Tongue (tissue), 2 donors: Measurements from ENCODE around the genes TPMT and CDKAL1.

DNA sequence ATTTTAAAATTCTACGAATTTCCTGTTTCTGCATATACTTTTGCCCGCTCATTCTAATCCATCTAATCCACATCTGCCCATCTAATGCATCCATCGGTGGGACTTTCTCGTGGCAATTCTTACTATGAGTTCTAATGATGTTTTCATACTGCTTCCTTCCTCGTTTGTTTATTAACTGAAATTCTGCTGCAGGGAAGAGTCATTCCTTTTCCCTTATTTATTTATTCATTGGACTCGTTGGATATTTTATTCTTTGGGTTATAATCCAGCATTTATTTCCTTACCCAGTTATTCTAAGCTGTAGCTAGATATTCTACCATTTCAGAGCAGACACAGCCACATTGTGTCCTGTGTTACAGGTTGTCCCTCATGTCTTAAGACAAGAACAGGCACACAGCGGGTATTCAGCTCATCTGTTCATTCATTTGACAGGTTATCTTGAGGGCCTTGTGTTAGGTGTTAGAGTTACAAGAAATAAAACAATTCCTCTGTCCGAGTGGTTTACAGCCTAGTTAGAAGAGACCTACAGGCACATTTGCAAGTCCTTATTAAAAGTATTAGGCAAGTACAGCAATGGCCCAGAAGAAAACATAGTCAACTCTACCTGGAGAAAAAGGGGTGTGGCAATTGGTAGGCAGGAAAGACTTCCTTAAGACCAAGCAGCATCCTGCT is 185.9 kb downstream of the ATXN1 start:
- RAMPAGE, long total RNA = no peak

DNA sequence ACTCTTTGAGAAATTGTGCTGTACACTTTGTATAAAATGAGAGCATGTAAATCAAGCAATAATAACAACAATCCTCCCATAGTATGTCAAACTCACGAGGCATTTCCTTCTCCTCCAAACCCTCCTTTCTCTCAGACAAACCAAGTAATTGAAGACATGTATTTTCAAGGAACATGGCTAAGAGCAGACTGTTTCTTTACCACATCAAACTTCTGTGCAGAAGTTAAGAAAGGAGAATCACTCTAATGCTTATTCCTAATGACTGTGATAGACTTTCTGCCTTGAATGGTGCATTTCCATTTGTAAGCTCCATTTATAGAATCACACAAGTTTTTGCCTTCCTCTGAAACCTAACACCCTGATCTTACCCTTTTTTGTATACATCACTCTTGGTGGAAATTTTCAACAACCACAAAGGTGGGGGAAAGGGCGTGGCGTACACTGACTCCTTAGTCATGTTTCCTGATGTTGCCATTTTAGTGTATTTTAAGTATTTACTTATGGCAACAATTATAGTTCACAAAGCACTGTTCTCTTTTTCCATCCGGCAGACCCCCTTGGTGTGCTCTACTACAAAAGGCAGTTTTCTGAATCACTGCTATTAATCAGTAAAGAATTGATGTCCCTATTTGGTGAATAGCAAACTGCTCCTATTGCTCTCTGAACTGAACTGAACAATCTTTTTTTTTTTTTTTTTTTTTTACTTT is 92.1 kb downstream of the ATXN1 start:
- RAMPAGE, long total RNA = no peak

DNA sequence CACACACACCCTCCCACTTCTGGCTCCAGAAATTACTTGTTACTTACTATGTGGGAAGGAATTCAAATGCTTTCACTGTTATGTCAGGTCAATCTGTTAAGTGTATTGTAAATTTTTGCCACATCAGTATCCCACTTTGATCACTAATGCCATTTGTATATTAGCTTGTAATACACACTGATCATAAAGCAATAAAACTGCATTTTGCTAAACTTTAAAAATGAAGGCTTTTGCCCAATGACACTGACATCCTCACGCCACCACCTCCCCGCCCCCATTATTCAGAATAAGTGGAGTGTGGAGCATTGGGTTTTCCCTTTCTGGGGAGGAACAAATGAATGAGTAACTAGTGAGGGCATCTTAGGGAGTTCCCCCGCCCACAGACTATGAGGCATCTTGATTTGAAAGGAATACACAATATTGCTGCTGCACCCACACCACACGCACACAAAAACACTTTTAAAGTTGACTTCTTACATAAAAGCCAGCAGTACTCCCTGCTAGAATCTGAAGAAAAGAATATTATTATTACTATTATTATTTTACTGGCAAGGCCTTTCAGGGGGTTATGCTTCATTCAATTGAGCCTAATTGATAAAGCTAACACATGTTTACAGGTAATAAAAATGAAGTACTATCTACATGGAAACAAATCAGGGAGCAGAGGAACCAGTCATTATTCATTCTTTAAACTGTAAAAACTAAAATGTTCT is 76.0 kb downstream of the ATXN1 start:
- RAMPAGE, long total RNA = no peak

DNA sequence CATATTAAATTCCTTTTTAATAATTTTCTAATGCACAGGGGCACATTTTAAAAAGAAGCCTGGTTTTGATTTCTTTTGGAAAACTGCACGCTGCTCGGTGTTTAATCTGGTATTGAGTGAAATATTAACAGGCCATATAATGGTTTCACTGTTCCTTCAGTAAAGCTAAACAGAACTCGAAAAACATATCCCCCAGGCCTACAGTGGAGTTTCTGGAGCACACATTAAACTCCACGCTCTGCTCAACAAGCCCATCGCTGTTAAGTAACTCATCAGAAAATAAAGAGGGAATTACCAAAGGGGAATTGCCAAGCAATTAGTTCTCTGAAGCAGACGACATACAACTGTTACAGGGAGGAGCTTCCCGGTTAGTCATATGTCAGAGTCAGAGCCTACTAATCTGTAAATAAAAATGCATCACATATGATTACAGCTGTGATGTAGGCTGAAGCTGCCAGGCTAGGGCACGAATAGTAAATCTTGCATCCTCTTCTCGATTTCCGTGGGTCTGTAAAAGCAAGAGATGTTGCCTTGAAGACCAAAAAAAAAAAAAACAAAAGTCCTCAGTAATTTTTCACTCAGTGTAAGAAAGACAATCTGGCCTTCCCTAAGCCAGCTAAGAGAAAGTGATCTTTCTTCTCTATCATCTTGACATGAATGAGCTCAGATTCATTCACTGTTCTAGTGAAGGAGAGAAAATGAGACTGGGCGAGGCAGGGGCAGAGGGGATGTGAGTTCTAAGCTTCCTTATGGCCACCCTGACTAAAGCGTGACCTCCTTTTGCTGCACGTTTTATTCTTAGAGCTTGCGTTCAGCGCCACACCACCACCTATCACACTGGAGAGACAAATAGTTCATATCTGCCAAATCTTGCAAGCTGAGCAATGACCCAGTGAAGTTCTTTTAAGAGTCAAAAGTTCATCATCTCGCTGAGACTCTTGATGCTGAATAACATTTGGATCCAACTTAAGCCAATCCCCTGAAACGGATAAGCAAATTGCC is 13.8 kb downstream of the ATXN1 start:
- RAMPAGE, long total RNA = no peak

GRCh38 chr6:16758362-16758930 is 2.8 kb downstream of the ATXN1 start:
- RAMPAGE, long total RNA = no peak

DNA sequence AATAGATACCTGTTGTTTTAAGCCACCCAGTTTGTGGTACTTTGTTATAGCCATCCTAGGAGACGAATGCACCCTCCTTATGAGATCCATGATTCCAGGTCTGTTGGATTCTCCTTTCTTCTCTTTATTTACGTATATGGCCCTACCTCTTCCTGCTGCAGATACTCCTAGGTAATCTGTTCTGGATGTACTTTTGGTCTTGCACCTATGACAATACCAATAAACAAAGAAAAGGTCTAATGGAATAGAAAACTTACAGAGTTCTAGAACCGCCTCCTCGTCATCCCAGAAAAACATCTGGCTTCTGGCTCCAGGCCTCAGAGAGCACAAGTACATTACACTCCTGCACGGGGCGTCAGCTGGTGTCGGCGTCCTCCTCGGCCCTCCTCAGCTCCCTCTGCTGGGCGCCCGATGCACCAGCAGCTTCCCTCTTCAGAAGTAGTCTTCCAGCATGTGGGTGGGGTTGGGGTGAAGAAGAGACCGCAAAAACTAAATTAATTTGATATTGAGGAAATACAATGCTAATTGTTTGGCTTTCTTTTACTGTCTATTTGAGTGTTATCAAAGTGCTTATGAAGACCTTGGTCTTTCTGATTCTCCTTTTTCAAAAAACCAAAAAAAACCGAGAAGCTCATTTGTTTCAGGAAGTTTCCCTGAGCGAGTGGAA is 9.6 kb upstream of the ATXN1 start:
- RAMPAGE, long total RNA = no peak

DNA sequence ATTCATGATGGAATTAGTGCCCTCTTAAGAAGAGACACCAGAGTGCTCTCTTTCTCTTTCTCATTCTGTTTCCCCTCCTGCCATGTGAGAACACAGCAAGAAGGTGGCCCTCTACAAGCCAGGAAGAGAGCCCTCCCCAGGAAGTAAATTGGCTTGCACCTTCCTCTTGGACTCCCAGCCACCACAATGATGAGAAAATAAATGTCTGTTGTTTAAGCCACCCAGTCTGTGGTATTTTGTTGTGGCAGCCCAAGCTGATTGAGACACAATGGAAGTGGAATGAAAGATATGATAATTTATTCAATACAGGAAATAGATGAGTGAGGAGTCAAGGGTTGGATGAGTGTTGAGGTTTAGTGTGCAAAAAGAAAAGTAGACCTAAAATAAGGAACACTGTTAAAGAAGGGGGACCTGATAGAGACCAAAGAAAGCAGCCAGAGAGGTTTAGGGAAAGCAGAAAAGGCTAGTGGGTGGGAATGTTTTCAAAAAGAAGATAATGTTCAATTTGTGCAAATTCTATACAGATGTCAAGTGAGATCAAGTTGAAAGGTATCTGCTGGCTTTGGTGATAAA is 26.0 kb upstream of the ATXN1 start:
- RAMPAGE, long total RNA = no peak

DNA sequence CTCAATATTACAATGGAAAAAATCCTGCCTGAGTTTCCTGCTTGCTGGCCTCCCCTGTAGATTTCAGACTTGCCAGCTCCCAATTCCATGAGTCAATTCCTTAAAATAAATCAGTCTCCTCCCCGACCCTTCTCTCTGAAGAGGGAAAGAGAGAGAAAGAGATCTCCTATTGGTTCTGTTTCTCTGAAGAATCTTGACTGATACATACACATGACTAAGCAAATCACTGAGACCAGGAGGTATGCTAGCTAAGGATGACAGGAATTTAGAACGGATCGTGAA is 11.4 kb upstream of the RBM24 start:
- RAMPAGE, long total RNA = no peak

DNA sequence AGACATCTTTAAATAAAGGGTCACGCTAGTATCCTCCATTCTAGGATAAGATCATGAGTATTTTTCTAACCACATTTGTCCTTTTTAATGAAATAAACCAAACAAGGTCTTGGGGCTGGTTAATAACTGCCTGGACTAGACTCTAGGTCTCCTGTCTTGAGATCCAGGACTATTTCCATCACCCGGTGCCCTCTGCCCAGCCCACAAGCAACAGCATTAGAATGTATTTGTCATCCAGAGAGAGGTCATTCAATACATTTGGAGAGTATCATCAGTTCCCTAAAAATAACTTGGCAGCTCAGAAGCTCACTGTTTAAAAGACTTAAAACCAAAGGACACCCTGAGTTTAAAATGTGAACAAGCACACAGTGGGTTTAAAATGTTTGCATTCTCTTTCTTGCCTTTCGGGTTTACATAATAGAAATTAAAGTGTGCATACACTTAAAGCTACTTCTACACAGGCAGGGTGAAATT is 4.4 kb upstream of the RBM24 start:
- RAMPAGE, long total RNA = no peak

- RAMPAGE, long total RNA = no peak
These were observed 18.8 kb upstream of the FAM8A1 start for GRCh38 chr6:17581306-17581785.

- RAMPAGE, long total RNA = no peak
These were observed 28.8 kb downstream of the FAM8A1 start for GRCh38 chr6:17628604-17629636.

DNA sequence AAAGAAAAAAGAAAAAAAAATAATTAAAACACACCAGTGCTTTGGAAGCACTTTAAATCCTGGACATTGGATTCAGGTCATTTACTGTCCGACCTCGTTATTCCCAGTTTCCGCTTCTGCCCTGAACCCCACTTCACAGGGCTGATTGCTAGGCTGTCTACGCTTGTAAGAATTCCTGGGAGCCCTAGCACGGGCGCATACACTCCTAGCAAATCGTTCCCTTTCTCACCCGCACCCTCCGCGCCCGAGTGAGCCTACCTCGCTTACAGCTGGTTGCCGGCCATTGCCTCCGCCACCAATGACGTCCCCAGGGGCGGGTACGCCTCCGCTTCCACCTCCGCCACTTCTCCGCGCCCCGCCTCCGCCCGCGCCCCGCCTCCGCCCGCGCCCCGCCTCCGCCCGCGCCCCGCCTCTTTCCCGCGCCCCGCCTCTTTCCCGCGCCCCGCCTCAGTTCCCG is at the start of gene TPMT:
TSS of gene TPMT (minus strand) at position 303 of the 457 bp plus-strand sequence.
- RAMPAGE, long total RNA = start-site peak on the minus strand centred at position 296 of the sequence, 16 bp wide, 15 and 68 reads in 2 replicates

DNA sequence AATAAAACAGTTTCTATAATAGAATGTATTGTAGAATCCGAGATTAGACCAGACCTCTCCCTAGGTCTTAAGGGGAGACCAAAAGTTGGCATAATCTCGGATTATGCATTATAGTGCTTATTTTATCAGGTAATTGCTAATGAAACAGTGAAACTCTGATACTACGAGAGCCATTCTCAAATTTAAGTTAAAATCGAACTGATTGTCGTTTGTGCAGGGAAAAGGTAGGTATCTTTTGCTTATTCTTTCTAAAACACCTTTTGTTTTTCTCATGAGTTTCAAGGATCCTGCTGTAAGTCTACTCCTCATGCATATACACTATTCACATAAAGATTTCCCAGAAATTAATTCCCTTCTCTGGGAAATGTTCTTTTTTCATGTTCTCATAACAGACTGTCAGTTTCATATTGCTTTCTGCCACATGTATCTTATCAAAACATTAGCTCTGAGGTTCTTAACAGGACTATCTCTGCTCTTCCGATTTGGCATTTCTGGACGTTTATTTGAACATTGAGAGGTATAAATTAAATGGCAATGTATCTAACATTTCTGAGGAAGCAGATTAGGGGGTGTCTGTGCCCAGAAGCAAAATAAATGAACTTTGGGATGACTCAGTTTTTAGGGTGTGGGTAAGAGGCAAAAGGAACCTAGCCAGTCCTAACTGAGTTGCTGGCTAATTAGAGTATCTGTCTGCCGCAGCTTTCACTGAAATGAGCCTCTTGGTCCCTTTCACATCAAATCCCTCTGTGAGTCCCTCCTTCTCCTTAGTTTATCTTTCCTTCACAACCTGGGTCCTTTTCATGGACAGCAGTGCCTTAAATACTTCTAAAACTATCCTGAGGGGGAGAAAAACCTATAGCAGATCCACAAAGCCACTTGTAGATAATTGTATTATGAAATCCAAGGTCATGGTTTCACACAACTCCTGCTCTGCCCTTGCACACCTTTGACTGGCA is 979 bp downstream of the RNF144B start:
- RAMPAGE, long total RNA = no peak

DNA sequence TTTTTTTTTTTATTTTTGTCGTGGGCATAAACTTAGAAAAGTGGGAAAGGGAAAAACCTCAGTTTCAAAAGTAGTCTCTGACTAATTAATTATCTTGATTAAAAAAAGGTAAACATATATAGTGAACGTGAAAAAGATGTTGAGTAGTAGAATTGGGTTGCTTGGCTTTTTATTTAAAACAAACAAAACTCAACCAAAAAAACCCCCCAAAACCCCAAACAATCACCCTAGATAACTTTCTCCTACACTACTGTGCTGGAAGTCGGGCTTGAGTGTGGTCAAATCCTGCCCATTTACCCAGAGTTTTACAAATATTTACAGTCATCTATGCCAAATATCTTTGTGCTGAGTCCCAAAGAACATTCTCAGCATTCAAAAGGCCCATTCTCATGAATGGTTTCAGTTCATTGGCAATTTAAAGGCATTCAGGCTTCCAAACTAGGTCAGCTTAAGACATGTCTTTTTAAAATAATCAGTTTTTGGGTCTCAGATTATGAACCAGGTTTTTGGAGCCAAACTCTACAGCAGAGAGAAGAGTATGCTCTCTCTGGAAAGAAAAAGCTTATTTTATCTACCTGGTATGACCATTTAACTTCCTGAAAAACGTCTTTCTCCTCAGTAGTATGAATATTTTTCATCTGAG is 1.8 kb downstream of the RNF144B start:
- RAMPAGE, long total RNA = no peak

DNA sequence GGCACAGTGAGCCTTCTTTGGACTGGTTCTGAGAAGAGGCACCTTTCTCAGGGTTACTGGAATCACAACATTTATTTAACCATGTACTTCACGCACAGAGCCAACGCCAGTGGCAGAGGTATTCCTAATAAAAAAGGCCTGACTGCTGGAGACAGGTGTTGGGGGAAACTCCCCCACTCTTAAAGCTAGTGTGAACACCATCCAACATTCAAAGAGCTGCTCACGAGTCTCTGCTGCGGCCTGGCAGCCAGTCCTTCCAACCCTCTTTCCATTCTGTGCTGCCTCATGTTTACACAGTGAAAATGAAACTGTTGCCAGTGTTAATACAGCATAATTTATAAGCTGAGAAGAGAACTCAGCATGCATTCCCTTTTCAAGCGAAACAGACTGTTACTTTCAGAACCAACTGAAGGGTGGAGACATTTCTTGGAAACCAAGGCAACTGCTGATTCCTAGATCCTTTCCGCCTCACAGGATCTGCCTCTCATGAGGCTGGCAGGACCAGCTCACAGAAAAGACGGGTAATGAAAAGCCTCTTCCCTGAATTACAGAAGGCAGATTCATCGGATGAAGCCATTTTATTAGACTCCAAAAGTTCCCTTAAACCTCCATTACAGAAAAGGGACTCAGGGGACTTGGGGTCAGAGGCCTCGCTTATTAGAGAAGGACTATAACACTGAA is 533.8 kb upstream of the ID4 start:
- RAMPAGE, long total RNA = no peak

DNA sequence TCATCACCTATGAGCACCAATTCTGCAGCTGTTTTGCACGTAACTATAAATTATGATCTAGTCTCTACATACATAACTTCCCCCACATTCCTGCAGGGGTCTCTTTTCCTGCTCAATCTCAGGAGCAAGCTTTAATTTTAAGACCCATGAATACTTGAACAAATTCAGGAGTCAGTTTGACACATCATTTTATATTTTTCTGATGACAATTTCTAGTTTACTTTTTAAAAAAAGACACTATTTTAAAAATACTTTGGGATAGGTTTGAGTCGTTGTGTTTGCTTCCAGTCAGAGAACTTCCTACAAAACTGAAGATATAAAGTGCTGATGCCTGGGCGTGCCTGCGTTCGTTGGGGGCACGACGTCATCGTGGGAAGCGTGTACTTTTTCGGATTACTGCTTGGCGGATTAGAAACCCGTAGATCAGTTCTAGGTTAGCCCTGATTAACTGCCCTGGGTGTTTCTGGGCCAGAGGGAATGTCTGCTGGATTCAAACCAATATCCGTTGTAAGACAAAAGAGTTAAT is 1.0 kb upstream of the E2F3 start:
- RAMPAGE, long total RNA = no peak

- RAMPAGE, long total RNA = no peak
These were observed 53.2 kb upstream of the CDKAL1 start for GRCh38 chr6:20481090-20481470.

DNA sequence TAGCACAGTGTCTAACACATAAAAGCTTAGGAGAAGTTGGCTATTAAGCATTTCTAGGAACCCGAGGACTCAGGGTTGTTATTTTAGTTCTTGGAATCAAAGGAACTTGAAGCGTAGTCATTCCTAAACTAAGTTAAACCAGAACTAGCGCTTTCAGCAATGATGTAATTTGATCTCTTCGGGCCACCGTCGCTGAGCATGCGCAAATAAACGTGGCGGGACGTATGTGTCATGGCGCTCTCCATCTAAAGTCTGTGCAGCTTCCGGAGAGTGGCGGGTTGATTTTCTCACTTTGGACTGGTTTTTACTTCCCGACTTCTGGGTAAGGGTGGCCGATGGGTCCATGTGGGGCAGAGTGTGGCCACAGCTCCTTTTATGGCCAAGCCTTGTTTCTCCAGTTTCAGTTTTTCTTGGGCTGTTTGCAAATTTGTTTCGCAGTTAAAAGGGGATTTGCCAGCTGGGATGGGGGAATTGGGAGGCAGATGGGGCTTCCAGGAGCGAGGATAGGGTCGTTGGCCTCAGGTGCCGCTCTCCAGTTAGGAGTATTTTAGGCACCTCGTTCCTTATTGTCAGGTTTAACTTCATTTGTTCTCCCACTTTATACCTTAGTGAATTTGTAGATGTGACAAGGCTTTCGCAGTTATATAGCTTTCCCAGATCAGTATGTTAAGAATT is at the start of gene CDKAL1:
TSS of gene CDKAL1 (plus strand) at position 205 of the 675 bp plus-strand sequence.
- RAMPAGE, long total RNA = no peak

DNA sequence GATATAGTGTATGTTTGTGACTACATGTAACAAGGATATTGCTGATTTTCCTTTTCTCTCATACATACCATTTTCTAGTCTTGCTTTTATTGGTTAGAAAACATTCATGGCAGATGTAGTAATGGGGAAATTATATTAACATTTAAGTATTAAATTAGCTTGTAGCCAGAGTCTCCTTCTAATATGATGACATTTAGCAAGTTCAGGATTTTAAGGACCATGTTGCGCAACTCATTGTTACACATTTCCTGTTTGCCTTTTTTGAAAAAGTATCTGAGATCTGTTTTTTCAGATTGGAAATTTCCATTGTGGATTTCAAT is 38.6 kb downstream of the CDKAL1 start:
- RAMPAGE, long total RNA = no peak

- RAMPAGE, long total RNA = no peak
These were observed 155.0 kb upstream of the SOX4 start for GRCh38 chr6:21438589-21438974.